ENCODE results near the genes CRLF1 and CRTC1.

DNA sequence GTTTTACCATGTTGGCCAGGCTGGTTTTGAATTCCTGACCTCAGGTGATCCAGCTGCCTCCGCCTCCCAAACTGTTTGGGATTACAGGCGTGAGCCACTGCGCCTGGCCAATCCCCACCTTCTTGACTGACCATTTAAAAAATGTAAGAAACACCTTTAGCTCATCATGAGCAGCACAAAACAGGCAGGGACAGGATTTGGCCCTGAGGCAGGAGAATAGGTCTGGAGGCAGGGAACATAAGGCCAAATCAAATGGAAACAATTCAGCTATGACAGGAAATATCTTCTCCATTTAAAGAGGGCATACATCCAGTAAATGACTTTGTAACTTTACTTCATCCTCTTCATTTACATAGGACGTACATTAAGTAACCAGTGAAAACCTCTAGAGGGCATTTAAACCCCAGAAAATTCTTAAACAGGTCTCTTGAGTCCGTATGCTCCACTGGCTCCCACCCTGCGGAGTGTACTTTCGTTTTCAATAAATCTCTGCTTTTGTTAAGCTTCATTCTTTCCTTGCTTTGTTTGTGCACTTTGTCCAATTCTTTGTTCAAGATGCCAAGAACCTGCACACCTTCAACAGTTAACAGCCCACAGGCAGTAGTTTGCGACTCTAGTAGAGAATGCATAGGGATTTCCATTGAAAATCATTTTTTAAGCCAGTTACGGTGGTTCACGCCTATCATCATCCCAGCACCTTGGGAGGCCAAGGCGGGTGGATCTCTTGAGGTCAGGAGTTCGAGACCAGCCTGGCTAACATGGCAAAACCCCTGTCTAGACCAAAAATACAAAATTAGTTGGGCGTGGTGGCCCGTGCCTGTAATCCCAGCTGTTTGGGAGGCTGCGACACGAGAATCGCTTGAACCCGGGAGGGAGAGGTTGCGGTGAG, 1.1 kb upstream of the MPV17L2 start:
CAGE:
- cytosol, long polyA minus RNA: no peak
- cytosol, long polyA plus RNA: no peak
- long polyA plus RNA: no peak
- nucleus, long polyA minus RNA: no peak
- nucleus, long polyA plus RNA: no peak

DNA sequence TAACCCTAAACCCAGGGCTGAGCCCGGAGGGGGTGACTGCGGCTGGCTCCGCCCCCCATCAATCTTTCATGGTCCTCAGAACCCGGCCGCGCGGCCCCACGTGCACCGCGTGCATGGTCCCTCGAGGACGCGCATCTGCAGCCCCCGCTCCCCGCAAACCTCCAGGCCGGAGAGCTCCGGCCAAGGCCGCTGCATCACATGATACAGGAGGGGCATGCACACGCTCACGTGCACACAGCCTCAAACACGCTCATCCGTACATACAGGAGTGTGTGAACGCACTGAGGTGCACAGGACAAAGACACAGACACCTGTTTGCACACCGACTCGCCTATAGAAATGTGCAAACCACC, 850 bp downstream of the RAB3A start:
CAGE:
- cytosol, long polyA minus RNA: no peak
- cytosol, long polyA plus RNA: no peak
- long polyA plus RNA: no peak
- nucleus, long polyA minus RNA: no peak
- nucleus, long polyA plus RNA: no peak

DNA sequence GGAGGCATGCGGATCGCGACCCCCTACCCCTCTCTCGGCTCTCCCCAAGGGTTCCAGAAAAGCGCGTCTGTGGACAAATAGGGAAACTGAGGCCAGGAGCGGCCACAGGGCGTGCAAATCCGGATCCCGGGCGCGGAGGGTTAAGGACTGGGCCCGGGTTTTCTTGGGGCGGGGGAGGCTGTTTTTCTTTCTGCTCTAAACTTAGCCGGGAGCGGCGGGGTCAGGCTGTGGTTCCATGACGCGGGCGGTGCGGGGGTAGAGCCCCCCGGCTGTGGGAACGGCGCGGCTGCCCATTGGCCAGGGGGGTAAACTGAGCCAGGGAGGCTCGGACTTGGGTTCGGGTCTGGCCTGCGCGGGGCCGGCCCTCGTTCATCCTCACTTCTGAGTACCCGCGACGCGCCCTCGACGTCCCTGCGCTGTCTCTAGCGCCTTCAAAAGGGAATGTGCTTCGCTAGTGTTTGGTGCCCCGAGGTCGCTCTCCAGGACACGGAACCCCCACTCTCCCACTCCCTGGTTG, 1.3 kb downstream of the PDE4C start:
CAGE:
- cytosol, long polyA minus RNA: no peak
- cytosol, long polyA plus RNA: no peak
- long polyA plus RNA: no peak
- nucleus, long polyA minus RNA: no peak
- nucleus, long polyA plus RNA: no peak

DNA sequence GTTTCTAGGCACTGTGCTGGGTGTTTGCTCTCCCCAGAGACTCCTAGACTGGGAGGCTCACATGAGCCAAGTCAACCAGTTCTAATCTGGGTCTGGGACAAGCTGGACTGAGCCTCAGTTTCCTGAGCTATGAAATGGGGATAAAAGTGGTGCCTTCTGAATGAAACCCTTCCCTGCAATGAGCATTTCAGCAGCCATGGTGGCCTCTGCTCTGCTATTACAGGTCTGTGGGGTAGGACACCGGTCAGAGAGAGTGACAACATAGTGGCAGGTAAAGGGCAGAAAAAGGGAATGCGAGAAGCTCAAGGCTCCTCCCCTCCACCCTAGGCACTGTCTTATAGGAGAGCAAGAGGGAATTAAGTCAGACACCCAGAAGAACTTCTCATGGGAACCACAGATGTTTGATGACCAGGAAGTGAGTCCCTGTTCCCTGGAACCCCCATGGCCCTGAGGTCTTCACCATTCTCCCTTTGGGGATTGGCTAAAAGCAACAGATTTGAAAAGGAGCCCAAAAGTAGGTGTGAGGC, 19.8 kb downstream of the IQCN start:
CAGE:
- cytosol, long polyA minus RNA: no peak
- cytosol, long polyA plus RNA: no peak
- long polyA plus RNA: no peak
- nucleus, long polyA minus RNA: no peak
- nucleus, long polyA plus RNA: no peak

DNA sequence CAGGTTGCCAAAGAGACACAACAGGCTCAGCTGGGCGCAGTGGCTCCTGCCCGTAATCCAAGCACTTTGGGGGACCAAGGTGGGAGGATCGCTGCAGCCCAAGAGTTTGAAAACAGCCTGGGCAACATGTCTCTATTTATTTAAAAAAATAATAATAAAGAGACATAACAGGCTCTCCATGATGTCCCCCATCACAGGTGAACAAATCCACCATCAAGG, 382 bp downstream of the IQCN start:
CAGE:
- cytosol, long polyA minus RNA: no peak
- cytosol, long polyA plus RNA: no peak
- long polyA plus RNA: no peak
- nucleus, long polyA minus RNA: no peak
- nucleus, long polyA plus RNA: no peak

GRCh38 chr19:18284628-18285414, 3.4 kb upstream of the JUND start:
CAGE:
- cytosol, long polyA minus RNA: no peak
- cytosol, long polyA plus RNA: no peak
- long polyA plus RNA: no peak
- nucleus, long polyA minus RNA: no peak
- nucleus, long polyA plus RNA: no peak

DNA sequence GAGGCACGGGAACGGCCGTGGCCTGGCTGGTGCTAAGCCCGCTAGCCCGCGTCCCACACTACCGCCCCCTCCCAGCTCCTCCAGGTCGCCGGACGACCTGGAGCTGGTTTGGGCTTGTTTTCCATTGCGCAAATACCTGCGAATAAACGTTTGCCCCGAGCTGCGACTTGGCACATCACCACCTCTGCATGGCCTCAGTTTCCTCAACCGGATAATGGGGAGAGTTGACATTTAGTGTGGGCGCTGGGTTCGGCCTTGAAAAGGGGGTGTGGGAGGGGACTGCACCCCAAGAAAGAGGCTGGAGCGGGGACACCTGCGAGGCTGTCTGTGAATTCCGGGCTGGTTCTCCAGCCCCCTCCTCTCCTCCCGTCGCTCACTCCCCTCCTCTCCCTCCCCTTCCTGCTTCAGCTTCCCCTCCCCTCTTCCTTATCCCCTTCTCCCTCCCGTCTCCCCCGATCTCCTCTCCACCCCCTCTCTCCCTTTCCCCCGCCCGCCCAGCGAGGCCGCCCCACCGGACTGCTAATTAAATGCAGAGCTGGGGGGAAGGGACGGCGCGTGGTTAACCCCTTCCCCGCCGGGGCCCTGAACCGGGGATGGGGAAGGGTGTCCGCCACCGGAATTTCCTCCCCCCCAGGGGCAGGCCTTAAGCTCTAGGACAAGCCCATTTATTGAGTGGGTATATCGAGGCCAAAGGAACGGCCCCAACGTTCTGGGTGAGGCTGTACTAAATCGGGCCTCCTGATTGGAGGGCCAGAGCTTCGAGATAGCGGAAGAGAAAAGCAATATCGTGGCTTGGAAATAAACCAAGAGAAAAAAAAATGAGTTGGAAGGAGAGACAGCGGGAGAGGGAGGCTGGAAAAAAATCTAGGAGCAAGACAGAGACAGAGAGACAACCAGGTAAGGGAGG, 11.3 kb upstream of the JUND start:
CAGE:
- cytosol, long polyA minus RNA: no peak
- cytosol, long polyA plus RNA: no peak
- long polyA plus RNA: no peak
- nucleus, long polyA minus RNA: no peak
- nucleus, long polyA plus RNA: no peak

DNA sequence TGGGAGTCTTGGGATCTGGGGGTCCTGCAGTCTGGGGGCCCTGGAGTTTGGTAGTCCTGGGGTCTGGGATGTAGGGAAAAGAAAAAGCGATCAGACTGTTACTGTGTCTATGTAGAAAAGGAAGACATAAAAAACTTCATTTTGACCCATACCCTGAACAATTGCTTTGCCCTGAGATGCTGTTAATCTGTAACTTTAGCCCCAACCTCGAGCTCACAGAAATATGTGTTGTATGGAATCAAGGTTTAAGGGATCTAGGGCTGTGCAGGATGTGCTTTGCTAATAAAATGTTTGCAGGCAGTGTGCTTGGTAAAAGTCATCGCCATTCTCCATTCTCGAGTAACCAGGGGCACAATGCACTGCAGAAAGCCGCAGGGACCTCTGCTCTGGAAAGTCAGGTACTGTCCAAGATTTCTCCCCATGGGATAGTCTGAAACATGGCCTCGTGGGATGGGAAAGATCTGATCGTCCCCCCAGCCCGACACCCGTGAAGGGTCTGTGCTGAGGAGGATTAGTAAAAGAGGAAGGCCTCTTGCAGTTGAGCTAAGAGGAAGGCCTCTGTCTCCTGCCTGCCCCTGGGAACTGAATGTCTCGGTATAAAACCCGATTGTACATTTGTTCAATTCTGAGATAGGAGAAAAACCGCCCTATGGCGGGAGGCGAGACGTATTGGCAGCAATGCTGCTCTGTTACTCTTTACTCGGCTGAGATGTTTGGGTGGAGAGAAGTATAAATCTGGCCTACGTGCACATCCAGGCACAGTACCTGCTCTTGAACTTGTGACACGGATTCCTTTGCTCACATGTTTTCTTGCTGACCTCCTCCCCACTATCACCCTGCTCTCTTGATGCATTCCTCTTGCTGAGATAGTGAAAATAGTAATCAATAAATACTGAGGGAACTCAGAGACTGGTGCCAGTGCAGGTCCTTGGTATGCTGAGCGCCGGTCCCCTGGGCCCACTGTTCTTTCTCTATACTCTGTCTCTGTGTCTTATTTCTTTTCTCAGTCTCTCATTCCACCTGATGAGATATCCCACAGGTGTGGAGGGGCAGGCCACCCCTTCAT, 5.3 kb upstream of the LRRC25 start:
CAGE:
- cytosol, long polyA minus RNA: no peak
- cytosol, long polyA plus RNA: no peak
- long polyA plus RNA: no peak
- nucleus, long polyA minus RNA: no peak
- nucleus, long polyA plus RNA: no peak

DNA sequence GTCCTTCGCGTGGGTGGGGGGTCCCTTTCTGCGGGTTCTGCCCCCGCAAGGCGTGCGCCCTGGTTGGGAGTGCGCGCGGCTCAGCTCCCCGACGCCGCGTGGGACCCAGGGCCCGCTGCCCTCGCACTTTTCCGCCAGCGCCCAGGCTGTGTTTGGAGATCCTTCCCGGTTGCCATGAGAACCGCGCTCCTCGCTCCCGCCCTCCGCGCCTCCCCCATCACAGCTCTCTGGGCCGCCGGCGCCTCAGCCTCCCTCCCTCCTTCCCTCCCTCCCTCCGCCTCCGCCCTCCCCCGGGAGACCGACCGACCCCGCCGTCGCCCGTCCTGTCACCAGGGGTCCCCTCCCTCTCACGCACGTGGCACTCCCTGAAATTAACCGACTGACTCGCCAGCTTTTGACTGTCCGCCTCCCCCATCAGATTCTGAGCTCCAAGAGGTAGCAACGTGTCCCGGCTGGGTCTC, 2.4 kb upstream of the SSBP4 start:
CAGE:
- cytosol, long polyA minus RNA: no peak
- cytosol, long polyA plus RNA: no peak
- long polyA plus RNA: no peak
- nucleus, long polyA minus RNA: no peak
- nucleus, long polyA plus RNA: no peak

DNA sequence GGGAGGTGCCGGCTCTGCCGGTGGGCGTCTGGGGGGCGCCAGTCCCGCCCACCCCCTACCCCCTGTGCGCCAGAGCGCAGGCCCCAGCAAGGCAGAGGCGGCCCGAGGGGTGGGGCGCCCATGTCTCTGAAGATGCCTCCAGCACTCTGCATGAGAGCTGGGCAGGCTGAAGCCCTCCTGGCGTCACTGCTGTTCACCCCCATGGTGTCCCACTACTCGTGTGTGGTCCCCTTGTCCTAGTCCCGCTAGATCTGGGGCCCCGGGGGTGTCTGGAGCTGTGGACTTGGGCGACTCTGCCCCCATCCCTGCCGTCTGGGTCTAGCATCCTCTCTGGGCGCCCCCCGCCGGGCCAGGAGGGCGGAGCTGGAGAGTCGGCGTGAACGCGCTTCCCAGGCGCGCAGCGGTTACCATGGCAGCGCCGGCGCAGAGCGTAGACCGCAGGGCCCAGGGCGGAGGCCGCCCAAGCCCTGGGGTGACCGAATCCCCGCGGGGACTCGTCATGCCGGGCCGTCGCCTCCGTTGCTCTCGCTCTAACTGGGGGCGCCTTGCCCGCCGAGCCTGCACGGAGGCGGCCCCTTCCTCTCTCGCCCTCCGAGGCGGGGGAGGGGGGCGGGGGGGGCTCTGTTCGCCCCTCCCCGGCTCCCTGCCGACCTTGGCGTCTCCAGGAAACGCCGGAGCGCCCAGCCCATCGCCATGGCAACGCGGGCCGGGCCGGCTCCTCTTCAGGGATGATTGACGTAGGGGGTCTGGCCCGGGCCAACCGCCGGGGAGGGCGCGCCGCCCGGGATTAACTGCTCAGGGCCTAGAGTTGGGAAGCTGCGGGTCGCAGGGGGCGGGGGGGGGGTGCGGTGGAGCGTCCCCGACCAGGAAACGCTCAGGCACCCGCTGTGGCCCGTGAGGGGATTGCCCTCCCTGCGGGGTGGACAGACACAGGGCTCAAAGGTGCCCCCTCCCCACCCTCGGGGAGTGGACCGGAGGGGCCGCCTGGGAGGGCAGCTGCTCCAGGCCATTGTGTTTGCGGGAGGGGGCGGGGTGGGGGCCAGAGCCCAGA, 9.0 kb downstream of the ISYNA1 start:
CAGE:
- cytosol, long polyA minus RNA: no peak
- cytosol, long polyA plus RNA: no peak
- long polyA plus RNA: no peak
- nucleus, long polyA minus RNA: no peak
- nucleus, long polyA plus RNA: no peak

DNA sequence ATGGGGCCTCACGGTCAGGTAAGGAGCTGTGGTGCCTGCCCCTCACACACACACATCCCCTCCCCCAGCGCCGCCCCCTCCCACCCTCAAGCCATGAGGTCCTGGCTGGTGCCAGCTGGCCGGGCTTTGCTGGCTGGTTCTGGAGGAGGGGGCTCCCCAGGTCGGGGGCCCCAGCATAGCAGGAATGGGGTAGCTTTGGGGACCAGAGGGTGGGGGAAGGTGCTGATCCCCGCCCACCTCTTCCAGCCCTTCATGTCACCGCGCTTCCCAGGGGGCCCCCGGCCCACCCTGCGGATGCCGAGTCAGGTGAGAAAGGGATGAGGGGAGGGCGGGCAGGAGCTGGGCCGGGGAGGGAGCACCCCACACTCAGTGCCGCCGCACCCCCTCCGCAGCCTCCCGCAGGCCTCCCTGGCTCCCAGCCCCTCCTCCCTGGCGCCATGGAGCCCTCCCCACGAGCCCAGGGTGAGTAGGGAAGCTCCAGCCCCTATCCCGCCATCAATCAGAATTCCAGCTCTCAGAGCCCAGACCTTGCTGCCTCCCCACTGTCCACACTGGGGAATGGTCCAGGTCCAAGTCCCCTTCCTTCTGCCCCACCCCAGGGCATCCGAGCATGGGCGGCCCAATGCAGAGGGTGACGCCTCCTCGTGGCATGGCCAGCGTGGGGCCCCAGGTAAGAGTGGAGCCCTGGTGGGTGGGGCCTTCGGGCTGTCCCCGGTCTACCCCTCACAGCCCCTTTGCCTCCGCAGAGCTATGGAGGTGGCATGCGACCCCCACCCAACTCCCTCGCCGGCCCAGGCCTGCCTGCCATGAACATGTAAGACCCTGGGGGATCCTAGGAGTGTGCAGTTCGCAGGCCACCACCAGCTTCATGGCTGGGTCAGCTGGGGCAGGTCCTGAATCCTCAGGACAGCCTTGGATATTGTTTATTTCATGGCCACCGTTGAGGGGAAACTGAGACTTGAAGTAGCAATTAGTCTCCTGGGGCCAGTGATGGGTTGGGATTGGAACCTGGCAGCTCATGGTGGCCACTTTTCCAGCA, 6.2 kb downstream of the ISYNA1 start:
CAGE:
- cytosol, long polyA minus RNA: no peak
- cytosol, long polyA plus RNA: no peak
- long polyA plus RNA: no peak
- nucleus, long polyA minus RNA: no peak
- nucleus, long polyA plus RNA: no peak

CAGE:
- cytosol, long polyA minus RNA: no peak
- cytosol, long polyA plus RNA: no peak
- long polyA plus RNA: no peak
- nucleus, long polyA minus RNA: no peak
- nucleus, long polyA plus RNA: no peak
Observed at GRCh38 chr19:18464299-18465050, 26.5 kb upstream of the ISYNA1 start.

DNA sequence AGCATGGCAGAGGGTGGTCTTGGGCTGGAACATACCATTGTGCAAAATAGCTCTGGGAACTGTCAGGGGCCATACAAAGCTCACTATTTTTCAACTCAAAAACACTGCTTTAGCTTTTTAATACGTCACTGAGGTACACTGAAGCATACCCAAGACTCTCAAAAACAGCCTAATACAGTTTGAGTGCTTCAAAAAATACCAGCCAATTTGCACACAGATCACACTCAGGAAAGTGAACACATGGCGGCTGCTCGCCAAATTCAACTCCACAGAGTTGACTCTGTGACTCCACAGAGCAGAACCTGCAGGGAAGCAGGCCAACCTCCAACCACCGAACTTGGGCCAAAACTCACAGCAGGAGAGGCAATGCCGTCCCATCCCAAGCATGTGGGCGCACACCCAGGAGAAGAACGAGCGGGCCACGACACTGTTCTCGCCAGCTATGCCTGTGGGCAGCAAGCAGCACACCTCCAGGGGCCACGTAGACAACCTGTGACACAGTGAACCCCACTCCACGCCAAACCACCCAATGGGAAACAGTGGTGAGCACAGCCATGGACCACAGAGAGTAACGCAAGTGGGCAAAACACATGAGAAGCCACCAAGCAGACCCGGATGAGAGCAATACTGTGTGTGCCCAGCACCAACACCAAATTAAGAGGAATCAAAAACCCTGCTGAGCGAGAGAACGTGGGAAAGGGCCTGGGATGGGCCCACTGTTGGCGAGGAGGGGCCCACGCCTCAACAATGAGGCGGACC, 21.0 kb downstream of the ELL start:
CAGE:
- cytosol, long polyA minus RNA: no peak
- cytosol, long polyA plus RNA: no peak
- long polyA plus RNA: no peak
- nucleus, long polyA minus RNA: no peak
- nucleus, long polyA plus RNA: no peak

CAGE:
- cytosol, long polyA minus RNA: no peak
- cytosol, long polyA plus RNA: no peak
- long polyA plus RNA: no peak
- nucleus, long polyA minus RNA: no peak
- nucleus, long polyA plus RNA: no peak
Observed at GRCh38 chr19:18501572-18502206, 20.2 kb downstream of the ELL start.

DNA sequence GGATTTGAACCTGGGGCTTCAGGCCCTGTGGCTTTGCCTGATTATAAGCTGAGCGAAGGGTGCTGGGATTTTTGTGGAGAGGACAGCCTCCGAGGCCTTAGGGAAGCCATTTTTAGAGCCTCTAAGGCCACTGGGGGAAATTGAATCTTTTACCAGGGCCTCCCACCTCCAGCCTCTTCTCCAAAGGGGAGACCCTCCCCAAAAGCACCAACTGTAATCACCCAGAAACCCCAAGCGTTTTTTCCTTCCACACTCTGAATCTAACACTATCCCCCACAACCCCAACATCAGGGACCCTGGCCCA, 1.1 kb downstream of the FKBP8 start:
CAGE:
- cytosol, long polyA minus RNA: no peak
- cytosol, long polyA plus RNA: no peak
- long polyA plus RNA: no peak
- nucleus, long polyA minus RNA: no peak
- nucleus, long polyA plus RNA: no peak

DNA sequence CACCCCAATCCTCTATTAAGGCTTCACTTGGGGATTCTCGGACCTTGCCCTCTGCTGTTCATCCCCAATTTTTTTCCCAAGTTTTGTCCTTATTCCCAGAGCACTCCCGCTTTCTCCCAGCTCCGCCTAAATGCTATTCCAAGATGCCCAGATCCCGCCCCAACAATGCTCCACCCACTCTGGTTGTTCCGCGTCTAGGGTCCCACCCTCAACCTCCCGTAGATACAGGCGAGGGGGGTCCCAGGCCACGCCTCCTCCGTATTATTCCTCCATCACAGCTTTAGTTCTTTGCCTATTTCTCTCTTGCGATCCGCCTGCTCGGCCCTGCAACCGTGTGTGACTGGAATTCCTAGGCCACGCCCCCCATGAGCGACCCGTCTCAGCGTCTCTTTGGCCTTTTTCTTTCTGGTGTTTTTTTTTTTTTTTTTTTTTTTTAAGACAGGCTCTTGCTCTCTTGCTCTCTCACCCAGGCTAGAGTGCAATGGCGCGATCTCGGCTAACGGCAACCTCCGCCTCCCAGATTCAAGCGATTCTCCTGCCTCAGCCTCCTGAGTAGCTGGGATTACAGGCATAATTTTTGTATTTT, 1.3 kb downstream of the REX1BD start:
CAGE:
- cytosol, long polyA minus RNA: no peak
- cytosol, long polyA plus RNA: no peak
- long polyA plus RNA: no peak
- nucleus, long polyA minus RNA: no peak
- nucleus, long polyA plus RNA: no peak

GRCh38 chr19:18594277-18594873, 5.8 kb downstream of the REX1BD start:
CAGE:
- cytosol, long polyA minus RNA: no peak
- cytosol, long polyA plus RNA: no peak
- long polyA plus RNA: no peak
- nucleus, long polyA minus RNA: no peak
- nucleus, long polyA plus RNA: no peak

DNA sequence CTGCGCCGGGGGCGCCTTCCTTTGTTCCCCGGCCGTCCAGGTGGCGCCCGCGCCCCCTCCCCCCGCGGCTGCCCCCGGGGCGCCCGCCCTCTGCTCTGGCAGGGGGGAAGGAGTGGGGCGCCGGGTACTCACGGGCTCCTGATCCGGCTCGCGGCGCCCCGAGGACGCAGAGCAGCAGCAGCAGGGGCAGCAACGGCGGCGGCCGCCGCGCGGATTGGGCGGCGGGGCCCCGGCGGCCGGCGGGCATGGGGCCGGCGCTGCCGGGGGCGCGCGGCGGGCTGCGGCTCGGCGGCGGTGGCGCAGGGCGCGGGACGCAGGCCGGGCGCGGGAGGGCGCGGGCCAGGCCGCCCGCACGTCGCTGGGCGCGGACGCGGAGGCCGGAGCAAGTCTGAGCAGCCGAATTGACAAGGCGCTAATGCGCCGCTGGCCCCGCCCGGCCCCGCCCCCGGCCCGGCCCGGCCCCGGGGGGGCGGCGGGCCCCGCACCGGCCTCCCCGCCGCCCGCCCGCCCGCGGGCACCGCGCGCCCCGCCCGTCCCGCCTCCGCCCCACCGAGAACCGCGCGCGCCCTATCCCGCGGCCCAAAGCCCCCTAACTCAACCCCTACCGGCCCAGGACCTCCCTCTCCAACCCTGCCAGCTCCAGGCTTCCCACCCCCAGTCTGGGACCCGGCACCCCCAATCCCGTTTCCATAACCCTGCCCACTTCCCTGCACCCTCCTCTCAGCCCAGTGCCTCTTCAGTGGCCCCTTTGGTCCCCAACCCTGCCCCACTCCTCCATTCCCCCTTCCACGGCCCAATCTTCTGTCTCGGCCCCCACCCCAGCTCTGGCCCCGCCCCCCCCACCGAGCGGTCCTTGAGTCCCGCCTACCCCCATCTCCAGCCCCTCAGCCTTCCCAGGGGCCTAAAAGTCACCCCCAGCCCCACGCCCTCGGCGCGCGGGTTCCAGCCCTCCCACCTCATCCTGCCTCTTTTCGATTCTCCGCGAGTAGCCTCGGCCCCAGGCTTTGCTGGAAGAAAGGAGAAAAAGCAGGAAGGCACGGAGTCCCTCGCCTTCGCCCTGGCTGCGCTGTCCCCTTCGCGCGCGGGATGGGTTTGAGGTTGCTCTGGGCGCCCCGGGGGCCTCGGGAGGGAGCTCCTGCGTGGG, at the start of gene CRLF1:
Gene CRLF1 (minus strand): TSS at position 390 of the 1,144 bp plus-strand sequence.
CAGE:
- cytosol, long polyA minus RNA: no peak
- cytosol, long polyA plus RNA: no peak
- long polyA plus RNA: no peak
- nucleus, long polyA minus RNA: start-site peak on the minus strand centred at position 402 of the sequence, 31 bp wide, 10 reads
- nucleus, long polyA plus RNA: no peak

DNA sequence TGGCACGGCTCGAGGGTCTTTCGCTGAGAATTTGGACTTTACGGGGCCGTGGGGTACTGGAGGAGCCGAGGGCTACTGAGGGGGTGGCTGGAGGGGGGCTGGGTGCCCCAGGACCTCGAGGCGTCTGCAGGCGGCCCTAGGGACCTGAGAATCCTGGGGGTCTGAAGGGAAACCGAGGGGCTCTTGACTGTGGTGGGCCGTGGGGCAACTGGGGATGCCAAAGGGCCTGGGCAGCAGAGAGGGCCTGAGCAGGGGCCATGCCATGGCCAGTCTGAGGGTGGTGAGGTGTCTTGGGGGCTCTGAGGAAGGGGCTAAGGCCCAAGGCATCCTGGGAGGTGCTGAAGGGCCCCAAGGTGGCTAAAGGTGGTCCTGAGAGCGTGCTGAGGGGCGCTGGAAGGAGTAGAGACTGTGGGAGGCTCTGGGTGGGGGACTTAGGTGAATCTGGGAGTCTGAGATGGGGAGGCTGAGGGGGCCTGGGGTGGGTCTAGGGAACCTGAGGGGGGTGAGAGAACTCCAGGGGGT, 465 bp downstream of the KLHL26 start:
CAGE:
- cytosol, long polyA minus RNA: no peak
- cytosol, long polyA plus RNA: no peak
- long polyA plus RNA: no peak
- nucleus, long polyA minus RNA: no peak
- nucleus, long polyA plus RNA: no peak

DNA sequence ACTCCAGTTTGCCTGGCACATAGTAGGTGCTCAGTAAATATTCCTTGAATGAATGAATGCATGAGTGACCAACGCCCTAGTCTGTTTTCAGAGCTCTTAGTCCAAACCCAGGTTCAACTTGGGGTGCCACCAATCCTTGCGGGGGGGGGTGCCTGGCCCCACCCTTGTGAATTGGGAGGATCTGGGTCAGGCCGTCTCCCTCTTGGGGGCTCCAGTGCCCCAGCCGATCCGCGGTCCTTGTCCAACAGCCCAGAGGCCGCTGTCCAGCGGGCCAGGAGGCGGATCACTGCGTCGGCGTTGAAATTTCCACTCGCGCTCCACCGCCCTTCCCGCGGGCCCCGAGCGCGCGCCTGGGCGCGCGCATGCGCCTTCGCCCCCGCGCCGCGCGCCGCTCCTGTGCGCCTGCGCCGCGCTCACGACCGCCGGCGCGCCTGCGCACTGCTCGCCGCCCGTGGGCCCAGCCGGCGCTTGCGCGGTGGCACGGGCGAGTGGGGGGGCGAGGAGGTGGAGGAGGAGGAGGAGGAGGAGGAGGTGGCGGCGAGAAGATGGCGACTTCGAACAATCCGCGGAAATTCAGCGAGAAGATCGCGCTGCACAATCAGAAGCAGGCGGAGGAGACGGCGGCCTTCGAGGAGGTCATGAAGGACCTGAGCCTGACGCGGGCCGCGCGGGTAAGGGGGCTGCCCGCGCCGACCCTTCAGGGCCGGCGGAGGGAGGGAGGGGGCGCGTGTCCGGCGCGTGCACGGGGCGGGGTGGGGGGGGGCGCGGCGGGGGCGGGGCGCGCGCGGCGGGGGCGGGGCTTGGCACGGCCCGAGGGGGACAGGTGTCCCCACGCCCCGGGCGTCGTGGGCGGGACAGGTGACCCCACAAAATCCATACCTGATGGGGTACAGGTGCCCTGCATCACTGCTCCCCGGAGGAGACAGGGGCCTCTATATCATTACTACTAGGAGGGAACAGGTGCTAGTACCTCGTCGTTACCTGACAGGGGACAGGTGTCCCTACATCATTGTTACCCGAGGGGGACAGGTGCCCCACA, at the start of gene CRTC1:
Gene CRTC1 (plus strand): TSS at position 523 of the 1,039 bp plus-strand sequence.
CAGE:
- cytosol, long polyA minus RNA: no peak
- cytosol, long polyA plus RNA: no peak
- long polyA plus RNA: start-site peak on the plus strand centred at position 516 of the sequence, 14 bp wide, 12 and 9 reads in 2 replicates
- nucleus, long polyA minus RNA: no peak
- nucleus, long polyA plus RNA: no peak

Data from keratinocyte (primary cell).